ENCODE measurements around the genes ERFE and ILKAP.

DNA sequence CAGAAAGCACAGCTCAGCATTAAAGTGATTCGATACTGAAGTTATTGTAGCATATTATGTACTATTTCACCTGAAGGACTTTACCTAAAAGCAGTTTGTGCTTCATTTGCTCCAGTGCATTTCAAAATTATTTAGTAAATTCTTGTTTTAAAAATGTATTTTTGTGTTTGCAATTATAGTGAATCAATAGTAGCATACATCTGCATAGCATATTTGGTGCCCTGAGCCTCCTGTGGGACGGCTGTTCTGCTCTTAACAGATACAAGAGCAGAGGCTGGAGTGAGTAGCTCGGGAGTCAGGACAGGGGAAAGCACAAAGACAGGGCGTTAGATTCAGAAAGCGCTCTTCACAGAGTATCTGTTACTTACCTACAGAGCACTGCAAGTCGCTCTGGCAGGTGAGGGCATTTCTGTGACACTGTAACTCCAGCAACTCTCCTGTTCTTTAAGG, 74.3 kb upstream of the RBM44 start:
- RAMPAGE, long total RNA = no peak
- RRBS, 2 experiments = no CpG with 5 or more reads among the region's 6 CpGs
CAGE:
- cytosol, long polyA minus RNA = no peak
- cytosol, long polyA plus RNA = no peak
- long polyA plus RNA = no peak
- nucleolus, long total RNA = no peak
- nucleus, long polyA plus RNA = no peak
- nucleus, long total RNA = no peak

DNA sequence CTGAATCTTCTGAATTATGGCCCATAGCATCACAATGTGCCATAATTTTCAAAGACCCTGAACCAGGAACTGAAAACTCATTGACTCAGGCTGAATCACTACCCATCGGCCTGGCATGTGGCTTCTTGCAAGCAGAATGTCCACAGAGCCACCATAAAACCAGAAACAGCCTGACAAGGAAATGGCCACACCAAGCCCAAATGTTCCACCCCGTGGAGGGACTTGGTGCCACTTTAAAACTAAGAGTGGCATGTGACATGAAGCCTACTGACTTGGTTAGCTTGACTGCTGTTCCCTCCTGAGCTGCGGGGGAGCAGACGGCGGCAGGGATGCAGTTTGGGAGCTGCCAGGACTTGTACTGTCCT, 71.2 kb upstream of the RBM44 start:
- RAMPAGE, long total RNA = no peak
- RRBS, 2 experiments = no CpG with 5 or more reads among the region's 5 CpGs
CAGE:
- cytosol, long polyA minus RNA = no peak
- cytosol, long polyA plus RNA = no peak
- long polyA plus RNA = no peak
- nucleolus, long total RNA = no peak
- nucleus, long polyA plus RNA = no peak
- nucleus, long total RNA = no peak

DNA sequence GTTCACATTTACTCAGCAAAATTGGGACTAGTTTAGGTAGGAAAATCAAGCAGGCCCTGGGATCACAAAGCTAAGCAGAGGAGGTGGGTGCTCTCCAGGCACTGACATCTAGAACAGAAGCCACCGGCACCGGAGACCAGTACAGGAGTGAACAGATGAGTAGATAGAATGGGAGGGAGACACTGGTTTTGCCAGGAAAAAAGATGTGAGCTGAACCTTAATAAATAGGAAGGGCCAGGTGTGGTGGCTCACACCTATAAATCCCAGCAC, 68.2 kb upstream of the RBM44 start:
- RAMPAGE, long total RNA = no peak
- RRBS, 2 experiments = no CpG with 5 or more reads among the region's 2 CpGs
CAGE:
- cytosol, long polyA minus RNA = no peak
- cytosol, long polyA plus RNA = no peak
- long polyA plus RNA = no peak
- nucleolus, long total RNA = no peak
- nucleus, long polyA plus RNA = no peak
- nucleus, long total RNA = no peak

DNA sequence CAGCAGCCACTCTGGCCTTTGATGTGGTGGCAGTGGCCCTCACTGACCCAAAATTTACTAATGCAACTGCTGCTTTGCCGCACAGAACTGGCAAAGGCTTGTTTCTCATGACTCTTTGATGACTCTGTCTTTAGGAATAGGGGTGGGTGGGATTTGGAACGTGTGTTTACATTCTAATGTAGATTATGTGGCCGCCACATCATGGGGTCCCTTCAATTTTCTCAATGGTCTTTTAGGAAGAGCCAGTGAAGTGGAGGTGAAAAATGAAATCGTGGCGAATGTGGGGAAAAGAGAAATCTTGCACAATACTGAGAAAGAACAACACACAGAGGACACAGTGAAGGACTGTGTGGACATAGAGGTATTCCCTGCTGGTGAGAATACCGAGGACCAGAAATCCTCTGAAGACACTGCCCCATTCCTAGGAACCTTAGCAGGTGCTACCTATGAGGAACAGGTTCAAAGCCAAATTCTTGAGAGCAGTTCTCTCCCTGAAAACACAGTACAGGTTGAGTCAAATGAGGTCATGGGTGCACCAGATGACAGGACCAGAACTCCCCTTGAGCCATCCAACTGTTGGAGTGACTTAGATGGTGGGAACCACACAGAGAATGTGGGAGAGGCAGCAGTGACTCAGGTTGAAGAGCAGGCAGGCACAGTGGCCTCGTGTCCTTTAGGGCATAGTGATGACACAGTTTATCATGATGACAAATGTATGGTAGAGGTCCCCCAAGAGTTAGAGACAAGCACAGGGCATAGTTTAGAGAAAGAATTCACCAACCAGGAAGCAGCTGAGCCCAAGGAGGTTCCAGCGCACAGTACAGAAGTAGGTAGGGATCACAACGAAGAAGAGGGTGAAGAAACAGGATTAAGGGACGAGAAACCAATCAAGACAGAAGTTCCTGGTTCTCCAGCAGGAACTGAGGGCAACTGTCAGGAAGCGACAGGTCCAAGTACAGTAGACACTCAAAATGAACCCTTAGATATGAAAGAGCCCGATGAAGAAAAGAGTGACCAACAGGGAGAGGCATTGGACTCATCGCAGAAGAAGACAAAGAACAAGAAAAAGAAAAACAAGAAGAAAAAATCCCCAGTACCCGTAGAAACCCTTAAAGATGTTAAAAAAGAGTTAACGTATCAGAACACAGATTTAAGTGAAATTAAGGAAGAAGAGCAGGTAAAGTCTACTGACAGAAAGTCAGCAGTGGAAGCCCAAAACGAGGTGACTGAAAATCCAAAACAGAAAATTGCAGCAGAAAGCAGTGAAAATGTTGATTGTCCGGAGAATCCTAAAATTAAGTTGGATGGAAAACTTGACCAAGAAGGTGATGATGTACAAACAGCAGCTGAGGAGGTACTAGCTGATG, 35.7 kb upstream of the RBM44 start:
- RAMPAGE, long total RNA = no peak
- RRBS, 2 experiments = no CpG with 5 or more reads among the region's 17 CpGs
CAGE:
- cytosol, long polyA minus RNA = start-site peak on the plus strand centred at position 973 of the sequence, 11 bp wide, 23 reads
- cytosol, long polyA plus RNA = no peak
- long polyA plus RNA = no peak
- nucleolus, long total RNA = no peak
- nucleus, long polyA plus RNA = no peak
- nucleus, long total RNA = no peak

DNA sequence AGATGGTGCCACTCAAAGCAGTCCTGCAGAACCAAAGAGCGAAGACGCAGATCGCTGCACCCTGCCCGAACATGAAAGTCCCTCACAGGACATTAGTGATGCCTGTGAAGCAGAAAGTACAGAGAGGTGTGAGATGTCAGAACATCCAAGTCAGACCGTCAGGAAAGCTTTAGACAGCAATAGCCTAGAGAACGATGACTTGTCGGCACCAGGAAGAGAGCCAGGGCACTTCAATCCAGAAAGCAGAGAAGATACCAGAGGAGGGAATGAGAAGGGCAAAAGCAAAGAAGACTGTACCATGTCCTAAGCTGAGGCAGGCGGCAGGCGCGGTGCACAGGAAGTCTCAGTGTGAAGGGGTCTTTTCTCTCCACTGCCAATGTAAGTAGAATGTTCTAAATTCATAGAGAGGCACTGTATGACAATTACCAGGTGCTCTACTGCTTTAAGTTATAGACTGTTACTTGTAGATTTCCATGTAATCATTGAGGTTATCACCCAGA, 34.7 kb upstream of the RBM44 start:
- RAMPAGE, long total RNA = no peak
- RRBS, 2 experiments = no CpG with 5 or more reads among the region's 10 CpGs
CAGE:
- cytosol, long polyA minus RNA = no peak
- cytosol, long polyA plus RNA = no peak
- long polyA plus RNA = no peak
- nucleolus, long total RNA = no peak
- nucleus, long polyA plus RNA = no peak
- nucleus, long total RNA = no peak

- RAMPAGE, long total RNA = no peak
- RRBS, 2 experiments = no CpG with 5 or more reads among the region's 29 CpGs
CAGE:
- cytosol, long polyA minus RNA = no peak
- cytosol, long polyA plus RNA = no peak
- long polyA plus RNA = no peak
- nucleolus, long total RNA = no peak
- nucleus, long polyA plus RNA = no peak
- nucleus, long total RNA = no peak
Observed at GRCh38 chr2:237858278-237859437, 765 bp upstream of the RAMP1 start.

DNA sequence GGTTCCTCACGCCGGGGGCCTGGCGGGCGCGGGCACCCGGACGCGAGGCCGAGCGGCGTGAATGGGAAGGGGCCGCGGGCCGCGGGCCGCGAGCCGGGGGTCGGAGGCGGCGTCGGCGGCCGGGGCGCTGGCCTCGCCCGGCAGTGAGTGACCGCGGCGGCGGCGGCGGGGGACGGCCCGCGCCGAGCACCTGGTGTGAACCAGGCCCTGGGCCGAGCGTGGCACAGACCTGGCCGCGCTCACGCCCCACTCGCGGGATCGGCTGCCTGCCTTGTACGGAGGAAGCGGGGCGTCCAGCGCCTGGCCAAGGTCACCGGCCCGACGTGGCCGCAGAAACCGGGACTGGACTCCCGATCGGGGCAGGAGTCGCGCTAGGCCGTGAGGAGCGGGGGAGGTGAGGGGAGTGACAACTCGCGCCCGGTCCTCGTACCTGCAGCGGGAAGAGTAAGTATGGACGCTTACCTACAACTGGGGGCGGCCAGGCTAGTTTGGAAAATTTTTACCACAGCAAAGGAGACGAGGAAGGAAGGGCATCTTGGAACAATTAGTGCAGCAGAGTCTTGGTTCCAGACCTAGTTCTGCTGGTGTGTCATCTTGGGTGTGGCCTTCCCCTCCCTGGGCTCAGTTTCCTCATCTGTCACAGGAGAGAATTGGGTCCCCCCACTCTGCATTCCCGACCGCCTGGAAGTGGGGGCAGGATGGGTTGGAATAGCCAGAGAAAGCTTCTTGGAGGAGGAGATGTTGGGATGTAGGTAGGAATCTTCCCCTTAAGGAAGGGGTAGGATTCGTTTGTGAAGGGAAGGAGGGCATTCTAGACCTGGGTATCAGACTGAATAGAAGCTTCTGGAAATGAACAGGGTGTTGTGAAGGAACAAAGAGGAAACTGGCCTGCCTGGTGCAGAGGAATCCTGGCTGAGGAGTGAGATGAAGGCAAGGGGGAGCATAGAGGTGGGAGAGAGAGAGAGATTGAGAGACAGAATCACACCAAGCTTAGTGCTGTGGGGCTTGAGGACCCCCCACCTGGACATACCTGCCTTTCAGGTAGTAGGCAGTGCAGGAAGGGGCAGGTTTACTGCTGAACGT, 775 bp downstream of the UBE2F start:
- RAMPAGE, long total RNA = no peak
- RRBS, 2 experiments = 1% methylated on average over 22 of the region's 72 CpGs
CAGE:
- cytosol, long polyA minus RNA = no peak
- cytosol, long polyA plus RNA = no peak
- long polyA plus RNA = no peak
- nucleolus, long total RNA = no peak
- nucleus, long polyA plus RNA = no peak
- nucleus, long total RNA = no peak

DNA sequence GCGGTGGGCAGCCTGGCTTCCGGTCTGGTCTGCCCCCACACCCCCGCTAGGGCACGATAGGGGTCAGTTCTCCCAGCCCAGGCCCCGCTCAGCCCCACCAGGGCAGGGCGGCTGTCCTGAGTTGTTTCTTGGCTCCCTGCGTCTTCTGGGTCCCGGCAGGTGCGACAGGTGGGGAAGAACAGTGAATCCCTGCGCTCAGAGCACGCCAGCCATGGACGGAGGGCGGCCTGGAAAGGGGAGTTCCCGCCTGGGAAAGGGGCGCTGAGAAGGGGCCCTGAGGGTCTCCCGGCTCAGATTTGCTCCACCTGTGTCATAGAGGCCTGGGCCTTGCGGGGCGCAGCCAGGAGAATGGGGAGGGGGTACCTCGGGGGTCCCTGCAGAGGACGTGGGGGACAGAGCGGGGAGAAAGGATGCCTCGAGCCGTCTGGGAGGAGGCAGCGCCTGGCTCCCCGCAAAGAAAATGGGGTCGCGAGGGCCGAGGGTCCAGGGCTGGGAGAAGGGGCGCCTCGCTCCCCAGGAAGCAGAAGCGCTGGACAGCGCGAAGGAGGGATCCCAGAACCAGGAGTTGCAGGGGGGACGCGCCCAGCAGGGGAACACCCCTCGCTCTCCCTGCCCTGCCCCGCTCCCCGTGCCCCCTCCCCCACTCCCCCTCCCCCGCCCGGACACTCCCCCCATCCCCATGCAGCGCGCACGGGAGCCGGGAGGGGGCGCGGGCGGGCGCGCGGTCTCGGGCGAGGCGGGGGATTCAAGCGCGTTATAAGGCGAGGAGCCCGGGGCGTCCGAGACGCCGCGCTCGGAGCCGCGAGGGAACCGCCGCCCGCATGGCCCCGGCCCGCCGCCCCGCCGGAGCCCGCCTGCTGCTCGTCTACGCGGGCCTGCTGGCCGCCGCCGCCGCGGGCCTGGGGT, at the start of gene ERFE:
ERFE (plus strand) TSS at position 784 of the 906 bp plus-strand sequence.
- RAMPAGE, long total RNA = no peak
- RRBS, 2 experiments = 2 to 9% methylated on average over 36 of the region's 82 CpGs
CAGE:
- cytosol, long polyA minus RNA = no peak
- cytosol, long polyA plus RNA = no peak
- long polyA plus RNA = no peak
- nucleolus, long total RNA = no peak
- nucleus, long polyA plus RNA = no peak
- nucleus, long total RNA = no peak

DNA sequence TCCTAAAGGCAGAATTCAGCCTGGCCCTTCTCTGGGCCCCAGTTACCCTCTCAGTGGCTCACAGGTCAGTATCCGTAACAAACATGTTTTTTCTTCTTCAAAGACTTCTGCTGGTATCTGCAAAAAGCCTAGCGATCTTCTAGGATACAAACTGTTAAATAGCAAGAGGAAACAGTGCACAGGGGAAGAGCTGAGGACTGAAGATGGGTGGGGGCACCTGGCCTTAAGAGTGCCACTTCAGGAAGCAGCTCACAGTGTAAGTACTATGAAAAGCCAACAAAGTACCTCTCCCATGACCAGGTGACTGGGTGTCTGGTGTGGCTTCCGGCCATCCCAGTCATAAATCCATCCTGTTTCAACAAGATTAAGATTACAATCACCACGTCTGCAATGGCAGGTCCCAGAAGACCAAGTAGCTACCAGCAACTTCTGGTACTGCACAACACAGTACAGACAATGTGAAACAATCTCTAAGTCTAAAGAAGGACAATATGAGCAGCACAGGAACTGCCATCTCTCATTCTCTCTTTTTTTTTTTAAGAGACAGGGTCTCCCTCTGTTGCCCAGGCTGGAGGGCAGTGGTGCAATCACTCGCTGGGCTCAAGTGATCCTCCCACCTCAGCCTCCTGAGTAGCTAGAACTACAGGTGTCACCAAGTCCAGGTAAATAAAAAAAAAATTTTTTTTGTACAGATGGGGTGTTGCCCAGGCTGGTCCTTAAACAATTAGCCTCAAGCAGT, 16.0 kb downstream of the ERFE start:
- RAMPAGE, long total RNA = no peak
- RRBS, 2 experiments = no CpG with 5 or more reads among the region's 5 CpGs
CAGE:
- cytosol, long polyA minus RNA = no peak
- cytosol, long polyA plus RNA = no peak
- long polyA plus RNA = no peak
- nucleolus, long total RNA = no peak
- nucleus, long polyA plus RNA = no peak
- nucleus, long total RNA = no peak

GRCh38 chr2:238177135-238177806, 18.5 kb downstream of the ERFE start:
- RAMPAGE, long total RNA = no peak
- RRBS, 2 experiments = no CpG with 5 or more reads among the region's 3 CpGs
CAGE:
- cytosol, long polyA minus RNA = no peak
- cytosol, long polyA plus RNA = no peak
- long polyA plus RNA = no peak
- nucleolus, long total RNA = no peak
- nucleus, long polyA plus RNA = no peak
- nucleus, long total RNA = no peak

- RAMPAGE, long total RNA = no peak
- RRBS, 2 experiments = no CpG with 5 or more reads among the region's 11 CpGs
CAGE:
- cytosol, long polyA minus RNA = no peak
- cytosol, long polyA plus RNA = no peak
- long polyA plus RNA = no peak
- nucleolus, long total RNA = no peak
- nucleus, long polyA plus RNA = no peak
- nucleus, long total RNA = no peak
Observed at GRCh38 chr2:238187886-238188730, 15.4 kb downstream of the ILKAP start.

DNA sequence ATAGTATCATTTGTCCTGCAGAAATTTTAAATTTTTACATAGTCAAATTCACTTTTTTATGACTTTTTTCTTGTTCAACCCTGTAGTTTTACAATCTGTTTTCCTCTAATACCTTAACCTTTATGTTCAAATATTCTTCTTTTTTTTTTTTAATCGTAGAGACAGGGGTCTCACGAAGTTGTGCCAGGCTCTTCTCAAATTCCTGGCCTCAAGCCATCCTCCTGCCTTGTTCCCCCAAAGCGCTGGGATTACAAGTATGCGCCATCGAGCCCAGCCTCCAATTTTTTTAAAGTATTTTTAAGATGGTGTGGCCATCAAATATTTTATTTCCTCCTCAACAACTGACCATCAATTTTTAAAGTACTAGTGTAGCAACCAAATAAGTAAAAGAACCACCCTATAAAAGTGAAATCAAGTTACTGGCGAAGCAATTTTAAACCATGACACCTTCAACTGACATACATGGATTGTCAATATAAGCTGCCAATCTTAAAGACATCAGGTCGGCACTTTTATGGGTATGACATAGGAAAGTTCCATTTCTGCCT, 3.8 kb downstream of the ILKAP start:
- RAMPAGE, long total RNA = no peak
- RRBS, 2 experiments = no CpG with 5 or more reads among the region's 7 CpGs
CAGE:
- cytosol, long polyA minus RNA = no peak
- cytosol, long polyA plus RNA = no peak
- long polyA plus RNA = no peak
- nucleolus, long total RNA = no peak
- nucleus, long polyA plus RNA = no peak
- nucleus, long total RNA = no peak

DNA sequence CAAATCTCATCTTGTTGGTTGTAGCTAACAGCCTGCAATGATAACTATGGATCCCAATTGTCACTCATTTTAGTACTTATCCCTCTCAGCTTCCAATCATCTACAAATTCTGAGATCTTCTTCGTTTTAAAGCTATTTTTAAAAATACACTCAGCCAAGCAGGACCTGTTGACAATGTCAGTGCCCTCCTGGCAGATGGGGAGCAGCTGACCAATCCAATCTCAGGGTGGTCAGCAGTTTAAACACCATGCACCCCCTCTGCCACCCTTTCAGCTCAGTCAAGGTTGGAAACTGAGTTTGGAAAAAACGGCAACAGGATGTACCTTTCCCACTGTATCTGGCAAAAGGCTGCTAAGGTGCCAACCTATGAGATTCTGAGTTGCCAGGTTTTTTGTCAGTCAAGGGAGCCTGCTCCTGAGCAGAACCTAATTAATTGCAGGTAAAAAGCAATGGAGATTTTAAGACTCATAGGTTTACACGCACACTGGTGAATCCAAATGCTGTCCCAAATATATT, 2.2 kb downstream of the ILKAP start:
- RAMPAGE, long total RNA = no peak
- RRBS, 2 experiments = no CpG with 5 or more reads among the region's 3 CpGs
CAGE:
- cytosol, long polyA minus RNA = no peak
- cytosol, long polyA plus RNA = no peak
- long polyA plus RNA = no peak
- nucleolus, long total RNA = no peak
- nucleus, long polyA plus RNA = no peak
- nucleus, long total RNA = no peak

- RAMPAGE, long total RNA = no peak
- RRBS, 2 experiments = 1 to 2% methylated on average over 31 to 37 of the region's 87 CpGs
CAGE:
- cytosol, long polyA minus RNA = start-site peak on the minus strand at chr2:238203588-238203684, 23 reads
- cytosol, long polyA plus RNA = start-site peak on the minus strand at chr2:238203620-238203718, 353 and 393 reads in 2 replicates
- long polyA plus RNA = no peak
- nucleolus, long total RNA = start-site peak on the minus strand at chr2:238203613-238203646, 24 reads
- nucleus, long polyA plus RNA = start-site peak on the minus strand at chr2:238203620-238203688, 230 and 639 reads in 2 replicates
- nucleus, long total RNA = no peak
Observed at GRCh38 chr2:238203426-238204597, at the start of gene ILKAP. ILKAP (minus strand) TSS chr2:238203695.

GRCh38 chr2:238220806-238221298, 17.4 kb upstream of the ILKAP start:
- RAMPAGE, long total RNA = no peak
- RRBS, 2 experiments = 60 to 86% methylated on average over 1 to 2 of the region's 9 CpGs
CAGE:
- cytosol, long polyA minus RNA = no peak
- cytosol, long polyA plus RNA = no peak
- long polyA plus RNA = no peak
- nucleolus, long total RNA = no peak
- nucleus, long polyA plus RNA = no peak
- nucleus, long total RNA = no peak

DNA sequence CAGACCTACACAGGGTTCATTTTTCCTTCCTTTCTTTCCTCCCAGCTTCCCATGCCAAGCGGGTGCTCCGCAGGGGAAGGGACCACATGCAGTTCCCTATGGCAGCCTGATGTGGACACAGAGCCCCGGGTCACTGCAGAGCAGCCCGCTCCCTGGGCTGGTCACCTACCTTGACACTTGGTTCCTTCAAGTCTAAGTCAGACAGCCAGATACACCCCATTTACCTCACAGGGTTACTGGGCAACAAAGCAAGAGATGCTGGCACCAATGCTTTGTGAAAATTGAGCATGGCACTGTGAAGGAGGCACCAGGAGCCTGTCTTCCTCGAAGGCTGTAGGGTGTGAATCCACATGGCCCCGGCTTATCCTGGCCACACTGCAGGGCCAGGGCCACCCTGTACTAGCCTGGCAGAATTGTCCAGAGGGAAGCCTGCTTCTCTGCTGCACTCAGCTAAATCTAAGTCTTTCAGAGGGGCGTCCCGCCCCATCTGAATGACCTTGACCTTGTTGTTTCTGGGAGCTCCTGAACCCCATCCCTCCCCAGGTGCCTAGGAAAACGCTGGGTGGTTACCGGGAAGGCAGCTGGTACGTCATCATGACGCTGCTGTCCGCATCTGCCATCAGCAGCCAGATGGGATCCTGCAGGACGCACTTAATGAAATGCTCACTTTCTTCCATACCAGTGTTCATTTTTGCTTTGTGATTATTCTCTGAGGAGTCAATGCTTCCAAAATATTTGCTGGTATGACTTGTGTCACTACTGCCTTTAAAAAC, 10.3 kb upstream of the HES6 start:
- RAMPAGE, long total RNA = no peak
- RRBS, 2 experiments = no CpG with 5 or more reads among the region's 14 CpGs
CAGE:
- cytosol, long polyA minus RNA = no peak
- cytosol, long polyA plus RNA = no peak
- long polyA plus RNA = no peak
- nucleolus, long total RNA = no peak
- nucleus, long polyA plus RNA = no peak
- nucleus, long total RNA = no peak

DNA sequence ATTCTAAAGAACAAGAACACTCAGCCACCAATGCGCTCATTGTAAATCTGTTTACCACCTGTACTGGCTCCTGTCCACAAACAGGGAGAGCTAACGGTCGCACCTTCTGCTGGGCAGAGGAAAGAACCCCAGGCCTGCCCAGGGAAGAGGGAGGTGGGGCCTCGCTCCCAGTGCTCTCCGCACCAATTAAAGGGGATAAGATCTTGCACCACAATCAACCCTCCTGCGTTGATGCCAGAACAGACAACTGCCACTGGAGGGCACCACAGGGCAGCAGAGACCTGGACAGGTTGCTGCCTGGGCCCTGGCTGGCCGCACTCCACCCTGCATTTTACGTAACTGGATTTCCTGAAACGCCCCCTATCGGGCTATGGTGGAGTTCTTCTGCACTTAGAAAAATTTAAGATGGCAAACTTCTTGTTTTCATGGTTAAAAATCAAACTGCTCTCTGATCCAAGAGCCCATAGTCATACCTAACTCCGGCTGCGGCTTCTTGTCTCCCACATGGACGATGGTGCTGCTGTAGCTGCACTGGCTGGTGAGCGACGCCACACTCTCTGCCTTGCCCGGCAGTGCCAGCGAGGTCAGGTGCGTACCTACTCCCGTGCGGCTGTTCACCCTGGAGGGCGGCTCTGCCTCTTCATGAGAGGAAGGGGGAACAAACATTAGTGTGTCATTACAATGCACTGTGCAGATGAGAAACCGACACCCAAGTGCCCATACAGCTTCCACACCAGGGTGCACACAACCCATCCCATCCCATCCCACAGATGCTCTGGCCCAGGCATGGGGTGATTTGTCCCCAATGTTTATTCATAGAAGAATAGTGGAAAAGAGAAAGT, 16.8 kb upstream of the HES6 start:
- RAMPAGE, long total RNA = no peak
- RRBS, 2 experiments = 72 to 90% methylated on average over 6 of the region's 22 CpGs
CAGE:
- cytosol, long polyA minus RNA = no peak
- cytosol, long polyA plus RNA = no peak
- long polyA plus RNA = no peak
- nucleolus, long total RNA = no peak
- nucleus, long polyA plus RNA = no peak
- nucleus, long total RNA = no peak

- RAMPAGE, long total RNA = no peak
- RRBS, 2 experiments = no CpG with 5 or more reads among the region's 4 CpGs
CAGE:
- cytosol, long polyA minus RNA = no peak
- cytosol, long polyA plus RNA = no peak
- long polyA plus RNA = no peak
- nucleolus, long total RNA = no peak
- nucleus, long polyA plus RNA = no peak
- nucleus, long total RNA = no peak
Observed at GRCh38 chr2:238289865-238290018, 1.3 kb upstream of the PER2 start.

GRCh38 chr2:238328353-238329396, 8.4 kb downstream of the TRAF3IP1 start:
- RAMPAGE, long total RNA = no peak
- RRBS, 2 experiments = 27 to 52% methylated on average over 1 of the region's 29 CpGs
CAGE:
- cytosol, long polyA minus RNA = no peak
- cytosol, long polyA plus RNA = start-site peak on the plus strand at chr2:238328695-238328812, 37 and 53 reads in 2 replicates; start-site peak on the plus strand at chr2:238328926-238329147, 30 and 42 reads in 2 replicates
- long polyA plus RNA = start-site peak on the plus strand at chr2:238328701-238328824, 118 and 102 reads in 2 replicates; start-site peak on the plus strand at chr2:238328932-238329146, 49 and 46 reads in 2 replicates
- nucleolus, long total RNA = no peak
- nucleus, long polyA plus RNA = no peak
- nucleus, long total RNA = no peak